Epithelial cell of proximal tubule (primary cell): Measurements from ENCODE around the gene PLCB4.

DNA sequence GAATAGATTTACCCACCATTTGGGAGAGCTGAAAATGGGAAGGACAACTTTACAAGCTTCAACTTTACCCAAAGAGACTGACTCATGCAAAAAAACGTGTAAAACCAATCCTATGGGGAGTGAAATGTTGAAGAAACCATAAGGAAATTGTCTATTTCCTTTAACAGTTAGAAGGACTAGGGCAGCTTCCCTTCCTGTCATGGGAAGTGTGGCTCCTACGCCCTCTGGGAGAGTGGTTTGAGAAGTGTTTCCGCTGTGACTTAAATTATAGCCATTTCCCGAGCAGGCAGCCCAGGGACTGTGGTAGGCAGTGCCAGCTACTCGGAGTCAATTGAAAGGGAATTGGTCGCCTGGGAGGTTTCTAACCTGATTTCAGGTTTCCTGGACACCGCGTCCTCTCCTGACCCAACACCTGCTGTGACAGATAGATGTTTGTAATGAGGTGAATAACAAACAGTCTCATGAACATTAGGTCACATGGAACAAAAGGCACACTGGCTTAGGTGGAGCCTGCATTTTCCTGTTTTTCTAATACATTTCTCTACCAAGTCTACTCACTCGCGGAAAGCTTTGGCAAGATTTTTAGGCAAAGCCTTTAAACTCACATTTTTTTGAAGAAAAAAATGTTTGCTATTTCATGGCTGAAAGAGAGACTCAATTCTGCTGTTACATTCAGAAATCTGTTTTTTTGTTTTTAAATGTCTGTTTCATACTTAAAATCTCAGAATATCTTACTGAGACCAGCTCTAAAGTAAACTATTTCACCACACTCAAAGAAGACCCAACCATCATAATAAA, 256.0 kb upstream of the PLCB4 start:
- RAMPAGE, long total RNA: no peak
- RRBS: no CpG with 5 or more reads among the region's 10 CpGs

- RAMPAGE, long total RNA: no peak
- RRBS: no CpG with 5 or more reads among the region's 1 CpG
These were observed 135.3 kb upstream of the PLCB4 start for GRCh38 chr20:8933677-8933911.

DNA sequence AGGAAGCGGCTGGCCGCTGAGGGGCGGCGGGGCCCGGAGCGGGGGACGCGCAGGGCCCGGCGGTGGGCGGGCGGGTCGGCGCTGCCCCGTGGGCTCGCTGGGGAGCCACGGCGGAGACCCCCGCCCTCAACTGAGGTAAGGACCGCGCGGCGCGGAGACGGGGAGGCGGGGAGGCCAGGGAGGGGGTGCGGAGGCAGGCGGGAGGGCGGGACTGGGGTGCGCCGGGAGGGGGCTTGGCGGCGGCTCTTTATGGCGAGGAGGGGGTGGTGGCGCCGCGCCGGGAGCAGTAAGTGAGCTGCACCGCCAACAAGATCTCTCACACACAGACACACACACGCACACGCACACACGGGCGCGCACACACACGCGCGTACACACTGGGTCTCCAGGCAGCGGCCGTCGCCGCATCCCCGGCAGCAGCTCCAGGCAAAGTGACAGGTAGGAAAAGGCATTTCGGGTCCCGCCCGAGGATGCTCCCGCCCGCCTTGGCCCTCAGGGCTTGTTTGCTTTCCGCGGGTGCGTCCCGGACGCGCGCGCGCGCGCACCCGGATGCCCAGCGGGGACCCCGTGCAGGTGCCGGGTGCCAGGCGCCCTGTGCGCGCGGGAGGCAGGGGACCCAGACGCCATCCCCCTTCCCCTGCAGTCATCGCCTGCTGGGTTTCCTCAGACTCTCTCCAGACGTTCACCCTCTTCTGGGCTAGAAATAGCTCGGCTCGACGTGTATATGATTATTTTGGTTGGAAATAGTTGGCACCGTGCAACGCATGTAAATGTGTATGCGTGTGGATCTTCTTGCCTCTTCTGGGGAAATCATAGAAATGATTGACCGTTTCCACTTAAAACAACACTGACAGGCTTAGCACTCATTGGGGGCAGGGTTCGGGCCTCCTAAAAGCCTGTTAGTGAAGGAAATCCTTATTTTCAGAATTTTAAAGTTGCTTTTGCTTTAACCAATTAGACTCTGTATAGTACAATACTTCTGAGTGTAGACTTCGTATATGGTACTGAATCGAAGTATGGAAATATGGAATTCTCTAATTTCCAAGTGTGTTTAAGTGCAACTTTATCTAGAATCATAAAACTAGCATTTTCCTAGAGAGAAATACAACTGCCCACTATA, at the start of gene PLCB4:
Gene PLCB4 (plus strand): TSS at position 319 of the 1,120 bp plus-strand sequence.
- RAMPAGE, long total RNA: no peak
- RRBS: 2% methylated on average over 18 of the region's 89 CpGs

DNA sequence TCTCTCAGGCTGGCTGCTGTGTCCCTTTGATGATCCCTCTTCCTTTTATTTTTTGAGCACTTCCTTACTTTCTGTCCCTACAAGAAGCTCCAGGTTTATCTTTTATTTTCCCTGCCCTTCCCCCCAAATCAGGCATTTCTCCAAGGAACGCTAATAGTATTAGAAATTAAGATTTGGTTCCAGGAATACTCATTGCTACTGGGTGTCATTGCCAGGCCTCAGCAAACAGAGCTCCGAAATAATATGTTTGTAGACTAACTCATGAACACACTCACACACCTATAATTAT, 68.5 kb downstream of the LAMP5 start:
- RAMPAGE, long total RNA: no peak
- RRBS: no CpG with 5 or more reads among the region's 2 CpGs

DNA sequence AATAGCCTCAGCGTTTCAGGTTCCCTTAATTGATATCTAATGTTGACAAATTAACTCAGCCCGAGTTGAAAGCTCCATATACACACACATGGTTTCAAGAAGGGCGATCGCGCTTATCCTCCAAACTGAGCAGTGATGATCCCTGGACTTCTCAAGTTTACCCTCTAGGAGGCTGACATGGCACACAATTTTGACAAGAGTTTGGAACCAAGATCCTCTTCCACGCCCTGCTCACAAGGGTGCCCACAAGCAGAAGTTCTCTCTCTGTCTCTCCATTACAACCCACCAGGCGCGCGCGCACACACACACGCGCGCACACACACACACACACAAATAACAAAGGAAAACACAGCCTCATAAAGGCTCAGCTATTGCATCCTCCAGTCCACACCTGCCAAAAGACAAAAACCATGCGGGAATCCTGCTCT, 970 bp downstream of the PAK5 start:
- RAMPAGE, long total RNA: no peak
- RRBS: no CpG with 5 or more reads among the region's 14 CpGs

DNA sequence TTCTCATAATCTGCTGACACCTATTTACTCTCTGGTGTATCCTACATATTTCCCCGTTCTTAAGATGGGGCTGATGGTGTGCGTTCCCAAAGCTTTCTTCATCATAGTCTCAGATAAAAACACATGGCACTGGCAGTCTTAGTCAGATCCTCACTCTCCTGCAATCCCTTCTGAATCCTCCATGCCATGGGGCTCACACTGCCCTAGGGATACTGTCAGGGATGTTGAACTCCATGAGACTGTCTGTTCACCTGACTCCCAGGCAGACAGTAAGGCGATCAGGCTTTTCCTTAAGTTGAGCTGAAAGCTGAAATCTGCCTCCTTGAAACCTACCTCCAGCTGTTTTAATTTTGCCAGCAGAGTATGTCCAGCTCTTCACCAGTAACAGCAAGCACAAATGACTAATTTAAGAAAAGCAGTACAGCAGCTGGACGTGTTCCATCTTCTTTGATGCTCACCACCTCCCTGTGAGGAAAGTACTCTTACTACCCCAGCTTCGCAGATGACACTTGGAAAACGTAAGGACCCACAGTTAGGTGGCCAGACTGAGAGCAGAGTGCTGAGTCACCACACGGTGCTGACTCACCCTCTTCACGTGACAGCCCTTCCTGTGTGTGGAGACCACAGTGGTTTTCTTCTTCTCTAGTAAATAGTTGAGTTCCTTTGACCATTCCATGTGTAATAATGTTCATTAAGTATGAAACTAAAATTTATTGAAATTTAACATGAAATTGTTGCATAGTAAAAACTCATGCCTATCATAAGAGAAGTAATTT, 76.3 kb downstream of the SLX4IP start:
- RAMPAGE, long total RNA: no peak
- RRBS: no CpG with 5 or more reads among the region's 8 CpGs

DNA sequence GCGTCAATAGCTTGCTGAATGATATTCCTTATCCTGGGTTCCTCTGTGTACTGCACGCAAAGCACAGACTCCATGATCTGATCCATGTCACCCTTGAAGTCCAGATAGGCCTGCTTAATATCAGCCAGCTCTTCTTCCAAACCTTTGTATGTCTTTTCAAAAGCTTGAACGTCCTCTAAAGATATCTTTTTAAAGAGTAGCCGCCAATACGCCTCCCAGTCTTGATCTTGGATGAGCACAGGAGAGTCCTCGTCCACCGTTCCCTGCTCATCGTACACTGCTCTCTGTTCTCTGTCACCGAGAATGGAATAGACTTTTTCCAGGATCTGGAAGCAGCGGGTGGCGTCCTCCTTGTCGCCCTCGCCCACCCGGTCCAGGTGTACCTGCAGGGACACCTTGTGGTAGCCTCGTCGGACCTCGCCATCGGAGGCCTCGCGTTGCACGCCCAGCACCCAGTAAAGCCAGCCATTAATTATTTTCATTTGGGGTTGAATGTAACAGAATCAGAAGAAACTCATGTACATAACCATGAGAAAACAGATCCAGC, 60.0 kb downstream of the JAG1 start:
- RAMPAGE, long total RNA: no peak
- RRBS: no CpG with 5 or more reads among the region's 21 CpGs

GRCh38 chr20:10699445-10699964, 25.7 kb upstream of the JAG1 start:
- RAMPAGE, long total RNA: no peak
- RRBS: no CpG with 5 or more reads among the region's 3 CpGs

DNA sequence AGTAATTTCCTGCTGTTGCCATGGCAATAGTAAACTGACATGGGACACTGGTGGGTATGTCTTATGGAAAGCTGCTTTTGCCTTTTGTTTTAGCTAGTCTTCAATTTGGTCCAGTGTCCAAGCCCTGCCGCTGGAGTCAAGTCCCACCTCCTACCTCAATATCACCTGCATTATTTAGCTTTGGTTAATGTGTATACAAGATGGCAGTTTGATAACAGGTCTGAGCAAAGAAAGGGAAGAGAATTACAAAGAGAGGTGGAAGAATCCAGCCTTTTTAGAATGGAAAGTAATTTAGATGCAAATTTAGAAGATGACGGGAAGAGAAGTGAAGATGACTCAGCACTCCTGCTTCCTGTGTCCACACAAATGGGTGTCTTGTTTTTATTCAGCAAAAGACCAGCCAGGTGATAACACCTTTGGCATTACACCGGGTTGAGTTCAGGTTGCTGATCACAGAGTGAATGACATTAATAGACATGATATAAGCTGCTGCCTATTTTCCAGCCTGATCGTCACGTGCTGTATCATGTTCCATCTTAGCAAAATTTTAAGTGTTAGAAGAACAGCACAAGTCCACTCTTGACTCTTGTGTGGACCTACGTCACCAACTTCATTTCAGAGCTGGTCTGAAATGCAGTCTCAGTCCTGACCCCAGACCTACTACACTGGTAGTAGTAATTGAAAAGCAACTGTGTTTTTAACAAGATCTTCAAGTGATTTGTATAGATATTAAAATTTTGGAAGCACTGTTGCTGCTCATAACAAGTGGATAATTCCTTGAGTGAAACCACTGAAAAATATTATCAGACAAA, 110.5 kb upstream of the JAG1 start:
- RAMPAGE, long total RNA: no peak
- RRBS: no CpG with 5 or more reads among the region's 6 CpGs

DNA sequence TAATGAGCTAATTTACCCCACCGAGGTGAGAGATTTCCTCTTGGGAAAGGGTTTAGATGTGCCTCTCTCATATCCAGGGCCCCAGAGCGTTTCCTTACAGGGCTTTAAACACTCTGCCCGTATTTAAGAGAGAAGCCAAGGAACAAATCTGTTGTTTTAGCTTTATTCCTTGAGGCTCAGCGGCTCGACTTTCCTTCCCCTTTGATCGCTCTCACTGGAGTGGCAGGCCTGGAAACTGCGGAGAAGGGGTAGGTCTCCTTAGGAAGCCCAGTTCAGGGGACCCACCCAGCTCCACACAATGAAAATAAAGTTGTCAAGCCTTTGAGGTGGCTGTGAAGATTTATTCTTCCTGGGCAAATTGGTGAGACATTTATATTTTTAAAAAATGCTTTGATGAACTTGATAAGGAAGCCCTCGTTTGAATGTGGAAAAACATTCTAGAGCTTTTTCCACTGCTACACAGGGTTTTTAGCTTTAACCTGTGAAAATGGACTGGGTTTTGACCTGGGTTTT, 132.0 kb upstream of the JAG1 start:
- RAMPAGE, long total RNA: no peak
- RRBS: no CpG with 5 or more reads among the region's 8 CpGs

GRCh38 chr20:11196203-11196705, 522.5 kb upstream of the JAG1 start:
- RAMPAGE, long total RNA: no peak
- RRBS: no CpG with 5 or more reads among the region's 4 CpGs

DNA sequence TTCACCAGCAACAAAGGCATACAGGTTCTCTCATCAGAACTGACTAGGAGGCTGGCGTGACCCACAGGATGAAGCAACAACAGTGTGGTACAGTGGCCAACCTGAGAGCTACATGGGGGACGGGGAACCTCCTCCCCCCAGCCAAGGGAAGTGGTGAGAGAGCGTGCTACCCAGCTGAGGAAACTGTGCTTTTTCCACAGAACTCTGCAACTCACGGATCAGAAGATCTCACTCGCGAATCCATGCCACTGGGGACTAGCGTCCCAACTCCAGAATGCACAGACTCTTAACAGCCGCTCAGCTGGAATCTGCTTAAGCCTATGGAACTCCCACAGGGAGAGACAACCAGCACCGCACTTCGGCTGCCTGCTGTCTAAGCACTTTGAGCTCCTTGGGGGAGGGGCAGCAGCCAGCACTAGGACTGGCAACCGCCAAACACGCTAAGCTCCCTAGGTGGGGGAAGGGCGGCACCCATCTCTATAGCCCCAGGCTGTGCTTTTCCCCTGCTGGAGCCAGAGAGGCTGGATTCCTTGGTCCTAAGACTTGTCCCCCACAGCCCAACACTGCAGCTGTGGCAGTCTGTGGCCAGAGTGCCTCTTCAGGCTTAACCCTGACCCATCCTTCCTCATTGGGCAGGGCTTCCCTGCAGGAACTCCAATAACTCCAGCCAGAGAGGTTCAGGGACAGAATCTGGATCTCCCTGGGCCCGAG, 538.2 kb upstream of the BTBD3 start:
- RAMPAGE, long total RNA: no peak
- RRBS: no CpG with 5 or more reads among the region's 14 CpGs

DNA sequence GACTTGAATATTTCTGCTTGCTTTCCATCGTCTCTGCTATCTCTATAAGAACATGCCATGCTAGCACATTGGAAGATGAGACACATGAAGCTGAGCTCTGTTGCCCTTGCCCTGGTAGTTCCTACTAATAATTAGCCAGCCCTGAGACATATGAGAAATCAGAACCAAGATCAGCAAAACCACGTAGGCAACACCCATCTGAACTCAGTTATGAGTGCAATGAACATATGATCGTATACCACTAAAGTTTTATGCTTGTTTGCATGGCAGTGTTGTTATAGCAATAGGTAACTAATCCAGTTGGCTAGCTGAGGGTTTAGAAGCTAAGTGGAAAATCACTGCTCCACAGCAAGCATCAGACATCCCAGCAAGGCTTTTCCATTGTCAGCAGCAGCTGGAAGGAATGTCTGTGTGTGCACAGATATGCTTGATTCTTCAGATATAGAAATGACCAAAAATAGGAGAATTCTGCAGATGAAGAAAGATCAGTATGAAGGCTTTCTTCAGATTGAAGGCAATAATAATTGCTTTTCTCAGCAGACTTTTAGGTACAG, 180.8 kb downstream of the BTBD3 start:
- RAMPAGE, long total RNA: no peak
- RRBS: no CpG with 5 or more reads among the region's 3 CpGs

GRCh38 chr20:12177480-12178080, 259.9 kb downstream of the BTBD3 start:
- RAMPAGE, long total RNA: no peak
- RRBS: no CpG with 5 or more reads among the region's 3 CpGs

- RAMPAGE, long total RNA: no peak
- RRBS: no CpG with 5 or more reads among the region's 2 CpGs
These were observed 179.4 kb downstream of the TASP1 start for GRCh38 chr20:13459189-13459774.

- RAMPAGE, long total RNA: no peak
- RRBS: no CpG with 5 or more reads among the region's 2 CpGs
These were observed 30.5 kb downstream of the ESF1 start for GRCh38 chr20:13754121-13754702.

DNA sequence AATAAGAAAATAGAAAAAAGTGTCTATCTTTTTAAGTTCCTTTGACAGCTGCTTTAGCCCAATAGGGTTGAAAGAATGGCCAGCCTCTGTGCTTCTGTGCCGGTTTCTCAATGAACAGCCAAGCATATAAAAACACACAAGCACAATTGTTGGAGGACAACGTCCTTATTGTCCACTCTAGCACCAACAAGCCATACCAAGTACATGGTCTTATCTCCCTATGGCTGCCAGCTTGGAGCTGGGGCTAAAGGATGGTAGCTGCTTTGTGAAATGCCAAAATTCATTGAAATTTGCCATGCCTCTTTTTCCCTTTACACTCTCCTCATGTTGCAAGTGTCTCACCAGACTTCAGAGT, 50.0 kb upstream of the FLRT3 start:
- RAMPAGE, long total RNA: no peak
- RRBS: no CpG with 5 or more reads among the region's 2 CpGs

GRCh38 chr20:14984812-14985499, 647.5 kb upstream of the FLRT3 start:
- RAMPAGE, long total RNA: no peak
- RRBS: no CpG with 5 or more reads among the region's 3 CpGs

GRCh38 chr20:15080659-15081040, 743.2 kb upstream of the FLRT3 start:
- RAMPAGE, long total RNA: no peak
- RRBS: no CpG with 5 or more reads among the region's 3 CpGs

GRCh38 chr20:16399758-16400222, 173.5 kb downstream of the KIF16B start:
- RAMPAGE, long total RNA: no peak